Bronchus fibroblast of lung (primary cell): ENCODE measurements around the genes RASSF1, MANF and IQCF6.

- RAMPAGE, long total RNA = no peak
These were observed 6.1 kb downstream of the GNAI2 start for GRCh38 chr3:50242106-50242505.

DNA sequence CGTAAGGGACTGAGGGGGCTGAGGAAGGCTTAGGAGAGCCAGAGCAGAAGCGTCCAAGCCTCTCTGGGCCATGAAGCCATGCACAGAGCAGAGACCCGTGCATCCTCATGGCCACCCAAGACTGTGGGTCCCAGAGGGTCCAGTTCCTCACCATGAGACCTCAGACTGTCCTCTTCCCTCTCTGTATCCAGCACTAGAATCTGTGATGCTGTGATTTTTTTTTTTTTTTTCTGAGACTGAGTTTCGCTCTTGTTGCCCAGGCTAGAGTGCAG lies 8.7 kb downstream of the GNAI2 start:
- RAMPAGE, long total RNA = no peak

DNA sequence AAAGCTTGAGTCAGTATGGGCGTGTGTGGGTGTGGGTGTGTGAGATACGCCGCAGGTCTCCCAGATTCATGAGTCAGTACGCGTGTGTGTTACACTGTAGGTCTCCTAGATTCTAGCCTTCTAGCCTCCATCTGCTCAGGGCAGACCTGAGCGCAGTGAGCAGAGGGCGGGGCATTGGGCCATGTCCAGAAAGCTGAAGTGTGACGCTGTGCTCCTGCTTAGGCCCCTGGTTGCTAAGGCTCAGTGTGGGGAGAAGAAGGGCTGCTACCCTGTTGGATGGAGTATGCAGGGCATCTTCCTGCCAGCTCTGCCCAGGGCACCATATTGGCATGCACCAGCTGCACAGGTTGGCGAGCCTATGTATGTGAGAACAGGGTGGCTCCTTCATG lies 15.4 kb downstream of the GNAI2 start:
- RAMPAGE, long total RNA = no peak

DNA sequence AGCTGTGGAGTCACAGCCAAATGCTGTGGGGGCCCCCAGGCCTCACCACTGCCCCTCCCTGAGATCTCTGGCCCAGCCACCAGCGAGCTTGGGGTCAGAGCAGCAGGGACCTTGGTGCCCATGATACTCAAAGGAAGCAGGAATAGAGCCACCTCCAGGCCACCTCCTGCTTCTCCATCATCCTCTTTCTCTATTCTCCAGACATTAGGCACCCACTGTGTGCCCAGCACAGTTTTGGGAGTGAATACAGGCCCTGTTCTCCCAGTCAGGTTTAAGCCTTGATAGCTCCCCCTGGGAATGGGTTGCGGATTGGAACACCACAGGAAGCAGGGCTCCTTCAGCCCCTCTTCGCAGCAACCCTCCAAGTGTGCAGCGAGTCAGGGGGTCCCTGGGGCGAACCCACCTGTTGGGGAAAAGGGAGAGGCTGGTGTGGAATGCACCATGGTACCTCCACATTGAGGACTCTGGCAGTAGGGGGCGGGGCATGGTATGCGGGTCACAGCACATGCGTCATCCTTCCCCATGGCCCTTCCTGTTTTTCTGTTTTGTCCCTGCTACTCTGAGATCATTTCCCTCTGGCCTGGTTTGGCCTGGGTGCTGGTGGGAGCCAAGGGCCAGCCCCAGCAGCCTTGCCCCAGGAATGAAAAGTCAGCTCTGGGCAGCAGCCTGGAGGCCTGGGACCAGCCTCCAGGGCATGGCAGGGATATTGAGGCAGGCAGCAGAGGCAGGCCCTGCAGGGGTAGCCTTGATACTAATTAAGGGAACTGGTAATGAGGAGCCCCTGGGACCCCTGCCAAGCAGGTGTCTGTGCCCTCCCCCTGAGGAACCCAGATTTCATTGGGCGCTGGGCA lies 14.2 kb upstream of the SEMA3B start:
- RAMPAGE, long total RNA = no peak

- RAMPAGE, long total RNA = no peak
These were observed 5.7 kb upstream of the SEMA3B start for GRCh38 chr3:50262767-50264058.

DNA sequence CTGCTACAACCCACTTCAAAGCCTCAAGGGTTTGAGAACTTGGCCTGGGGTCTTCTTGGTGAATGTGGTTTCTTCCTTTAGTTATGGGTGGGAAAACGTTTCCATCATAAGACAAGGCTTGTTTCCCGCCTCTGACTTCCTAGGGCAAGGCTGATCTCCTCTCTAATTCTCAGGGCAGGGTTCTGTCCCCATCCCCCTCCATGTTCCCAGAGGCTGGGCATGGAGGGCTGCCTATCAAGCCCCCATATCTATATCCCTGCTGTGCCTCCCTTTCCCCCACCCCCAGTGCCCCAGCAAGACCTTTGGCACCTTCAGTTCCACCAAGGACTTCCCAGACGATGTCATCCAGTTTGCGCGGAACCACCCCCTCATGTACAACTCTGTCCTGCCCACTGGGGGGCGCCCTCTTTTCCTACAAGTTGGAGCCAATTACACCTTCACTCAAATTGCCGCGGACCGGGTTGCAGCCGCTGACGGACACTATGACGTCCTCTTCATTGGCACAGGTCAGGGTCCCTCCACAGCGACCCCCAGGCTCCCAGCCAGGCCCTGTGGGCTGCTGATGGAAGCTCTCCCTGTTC lies 4.7 kb upstream of the LSMEM2 start:
- RAMPAGE, long total RNA = no peak

DNA sequence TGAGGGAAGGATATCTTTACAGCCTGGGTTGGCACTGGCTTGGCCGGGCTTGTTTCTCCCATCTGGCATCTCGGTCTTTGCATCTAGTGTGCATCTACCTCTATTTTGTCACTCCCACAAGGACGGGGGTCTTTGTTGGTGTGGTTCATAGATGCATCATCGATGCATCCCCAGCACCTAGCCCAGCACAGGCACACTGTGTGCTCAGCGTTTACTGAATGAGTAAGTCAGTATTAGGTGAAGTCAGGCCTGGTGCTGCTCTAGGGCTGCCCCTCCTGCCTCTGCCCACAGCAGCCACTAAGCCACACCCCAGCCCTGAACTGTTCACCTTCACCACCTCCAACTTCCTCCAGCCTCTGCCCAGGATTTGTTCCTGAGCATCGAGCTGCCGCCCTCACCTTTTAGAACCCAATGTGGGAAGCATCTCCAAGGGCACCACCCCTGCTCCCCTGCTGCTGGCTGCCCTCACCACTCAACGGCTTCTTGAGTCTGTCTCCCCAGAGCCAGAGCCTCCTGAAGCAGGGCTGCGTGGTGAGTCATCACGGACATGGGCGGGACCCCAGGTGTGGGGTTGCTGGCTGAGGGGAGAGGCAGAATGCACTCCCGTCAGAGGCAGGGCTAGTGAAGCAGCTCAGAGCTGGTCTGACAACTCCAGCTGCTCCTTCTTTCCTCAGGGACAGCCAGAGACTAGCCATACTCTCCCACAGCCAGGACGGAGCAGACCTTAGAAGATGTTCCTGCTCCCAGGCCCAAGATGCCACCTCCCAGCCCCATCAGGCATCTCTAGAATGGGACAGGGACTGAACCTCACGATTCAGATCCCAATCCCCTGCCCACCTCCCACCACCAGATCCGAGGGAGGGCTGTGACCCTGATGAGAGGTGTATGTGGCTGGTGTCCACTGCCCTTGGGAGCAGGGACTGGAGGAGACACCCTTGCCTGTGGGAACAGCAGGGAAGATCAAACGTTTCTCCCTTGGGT lies 5.8 kb downstream of the HYAL2 start:
- RAMPAGE, long total RNA = no peak

GRCh38 chr3:50340532-50341525 lies at the start of gene RASSF1:
TSS of gene RASSF1 (minus strand) at chr3:50340836.
- RAMPAGE, long total RNA = no peak

GRCh38 chr3:50349139-50349631 lies 1.4 kb downstream of the NPRL2 start:
- RAMPAGE, long total RNA = no peak

- RAMPAGE, long total RNA = no peak
These were observed 11.3 kb downstream of the HEMK1 start for GRCh38 chr3:50580653-50581052.

DNA sequence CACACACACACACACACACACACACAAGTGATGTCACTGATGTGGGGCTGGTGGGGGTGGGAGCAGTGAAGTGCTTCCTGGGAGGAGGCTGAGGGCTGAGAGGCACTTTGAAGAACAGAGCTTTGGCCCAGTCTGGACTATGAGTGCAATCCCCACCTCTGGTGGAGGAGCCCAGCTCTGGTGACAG lies 9.6 kb downstream of the CISH start:
- RAMPAGE, long total RNA = no peak

DNA sequence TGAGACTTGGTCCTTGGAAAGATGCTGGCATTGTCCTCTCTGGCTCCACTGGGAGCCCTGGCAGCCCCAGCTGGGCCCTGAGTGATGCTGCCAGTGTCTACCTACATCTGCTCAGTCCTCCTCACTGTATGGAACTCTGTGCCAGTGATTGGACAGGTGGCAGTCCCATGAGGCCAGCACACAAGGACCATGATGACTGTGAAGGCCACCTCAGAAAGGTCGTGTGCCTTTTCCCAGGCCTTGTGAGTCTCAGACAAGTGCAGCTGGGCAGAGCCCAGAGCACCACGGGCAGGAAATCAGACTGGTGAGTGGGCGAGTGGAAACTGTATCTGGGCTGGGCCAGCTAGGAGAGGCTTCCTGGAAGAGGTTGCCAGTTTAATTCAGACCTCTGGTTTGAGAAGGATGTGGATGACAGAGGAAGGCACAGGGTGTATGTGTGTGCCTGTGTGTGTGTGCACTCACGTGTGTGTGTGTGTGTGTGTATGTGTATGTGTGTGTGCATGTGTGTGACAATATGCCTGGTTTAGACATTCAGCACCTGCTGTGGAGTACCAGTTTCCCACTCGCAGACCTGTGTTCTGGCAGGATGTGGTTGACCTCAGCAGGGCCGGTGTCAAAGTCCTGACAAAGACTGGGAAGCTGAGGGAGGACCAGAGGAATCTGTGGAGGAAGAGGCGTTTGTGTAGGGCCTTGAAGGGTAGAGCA lies 7.0 kb downstream of the MAPKAPK3 start:
- RAMPAGE, long total RNA = no peak

- RAMPAGE, long total RNA = no peak
These were observed 21.3 kb downstream of the MAPKAPK3 start for GRCh38 chr3:50638320-50638636.

GRCh38 chr3:50651247-50651446 lies 23.6 kb upstream of the DOCK3 start:
- RAMPAGE, long total RNA = no peak

GRCh38 chr3:50657808-50658478 lies 16.8 kb upstream of the DOCK3 start:
- RAMPAGE, long total RNA = no peak

GRCh38 chr3:51385188-51385682 lies at the start of gene MANF:
TSS of gene MANF (plus strand) at chr3:51385291.
- RAMPAGE, long total RNA = start-site peak on the plus strand at chr3:51385305-51385338, 41 and 15 reads in 2 replicates

DNA sequence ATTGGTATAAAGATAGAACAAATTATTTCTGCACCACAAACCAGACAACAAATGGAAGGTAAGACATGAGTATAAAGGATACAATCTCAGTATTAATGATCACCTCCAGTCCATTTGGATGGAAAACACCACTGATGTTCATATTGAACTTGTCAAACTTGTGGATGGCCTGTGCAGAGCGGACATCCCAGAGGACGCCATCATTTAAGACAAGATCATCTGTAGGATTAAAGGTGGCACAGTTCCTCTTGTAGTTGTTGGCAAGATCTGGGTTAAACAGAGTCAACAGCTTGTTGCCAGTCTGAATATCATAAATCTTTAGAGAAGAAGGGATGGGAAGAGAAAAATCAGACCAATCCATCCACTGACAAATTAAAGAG lies 23.4 kb downstream of the RBM15B start:
- RAMPAGE, long total RNA = no peak

DNA sequence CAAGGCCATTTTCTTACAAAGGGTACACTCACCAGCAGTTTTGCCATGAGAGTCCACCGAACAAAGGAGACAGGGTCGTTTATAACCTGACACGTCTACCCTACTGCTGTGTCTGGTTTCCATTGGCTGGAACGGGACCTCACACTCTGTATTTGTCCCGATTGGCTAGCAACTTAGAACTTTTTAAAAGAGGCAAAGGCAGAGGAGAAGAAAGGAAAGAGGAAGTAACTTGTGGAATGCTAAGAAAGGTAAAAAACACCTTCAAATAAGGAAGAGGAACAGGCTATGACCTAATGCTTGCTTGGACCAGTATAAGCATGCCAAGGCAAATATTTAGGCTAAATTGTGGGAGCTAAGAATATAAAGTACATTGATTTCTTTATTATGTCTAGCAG lies 24.6 kb downstream of the IQCF6 start:
- RAMPAGE, long total RNA = no peak

DNA sequence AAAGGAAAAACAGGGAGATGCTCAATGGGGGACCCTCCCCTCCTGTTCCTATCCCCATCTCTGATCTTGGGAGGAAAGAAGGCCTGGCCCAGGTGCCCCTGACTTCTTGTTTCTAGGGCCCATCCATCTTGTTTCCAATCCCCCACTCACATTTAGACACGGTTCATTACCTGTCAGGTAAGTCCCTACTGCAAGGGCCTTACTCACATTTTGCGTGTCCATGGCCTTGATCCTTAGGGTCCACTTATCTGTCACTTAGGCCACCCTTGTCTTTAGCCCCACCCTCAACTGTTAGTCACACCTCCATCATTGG lies at the start of gene IQCF6:
Gene IQCF6 (minus strand): TSS at position 235 of the 313 bp plus-strand sequence.
- RAMPAGE, long total RNA = no peak

GRCh38 chr3:51798535-51799136 lies 19.6 kb upstream of the IQCF6 start:
- RAMPAGE, long total RNA = no peak